AG08470 (cell line): ENCODE measurements around a stretch of chr17.

DNA sequence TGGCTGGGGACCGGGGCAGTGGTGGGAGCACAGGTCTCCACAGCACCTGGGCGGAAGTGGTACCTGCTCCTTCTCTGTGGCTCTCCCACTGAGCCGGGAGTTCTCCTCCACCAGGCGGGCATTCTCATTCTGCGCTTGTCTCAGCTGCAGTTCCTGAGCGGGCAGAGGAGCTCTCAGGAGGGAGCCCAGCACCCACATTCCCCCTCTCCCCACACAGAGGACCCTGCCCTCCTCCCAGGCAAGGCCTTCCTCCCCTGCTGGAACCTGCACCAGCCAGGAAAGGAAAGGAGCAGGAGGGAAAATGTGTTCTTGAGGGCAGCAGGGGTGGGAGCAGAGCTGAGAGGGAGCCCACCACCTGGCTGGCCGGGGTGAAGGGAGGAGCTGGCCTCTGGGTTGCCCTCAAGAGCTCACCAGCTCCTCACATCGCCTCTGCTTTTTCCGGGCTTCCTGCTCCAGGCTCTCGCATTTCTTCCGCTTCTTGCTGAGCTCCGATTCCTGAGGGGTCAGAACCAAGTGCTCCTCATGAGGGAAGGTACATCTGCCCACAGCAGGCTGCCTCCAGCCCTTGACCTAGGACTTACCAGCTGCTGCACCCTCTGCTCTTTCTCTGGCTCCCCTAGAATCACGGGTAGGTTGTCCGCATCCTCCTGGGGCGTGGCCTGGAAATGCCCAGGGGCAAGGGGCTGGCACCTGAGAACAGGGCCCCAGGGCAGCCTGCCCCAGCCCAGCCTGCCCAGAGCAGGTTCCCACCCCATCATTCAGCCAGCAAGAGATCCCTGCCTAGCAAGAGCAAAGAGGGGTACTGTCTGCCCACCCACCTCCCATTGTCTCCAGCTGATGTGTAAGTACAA is 5.5 kb downstream of the TSPOAP1 start:
- RRBS = 88% methylated on average over 5 of the region's 15 CpGs

- RRBS = no CpG with 5 or more reads among the region's 3 CpGs
Observed at GRCh38 chr17:58330061-58330543, 1.5 kb upstream of the TSPOAP1 start.

- RRBS = no CpG with 5 or more reads among the region's 15 CpGs
Observed at GRCh38 chr17:58333025-58333749, 4.6 kb upstream of the TSPOAP1 start.

DNA sequence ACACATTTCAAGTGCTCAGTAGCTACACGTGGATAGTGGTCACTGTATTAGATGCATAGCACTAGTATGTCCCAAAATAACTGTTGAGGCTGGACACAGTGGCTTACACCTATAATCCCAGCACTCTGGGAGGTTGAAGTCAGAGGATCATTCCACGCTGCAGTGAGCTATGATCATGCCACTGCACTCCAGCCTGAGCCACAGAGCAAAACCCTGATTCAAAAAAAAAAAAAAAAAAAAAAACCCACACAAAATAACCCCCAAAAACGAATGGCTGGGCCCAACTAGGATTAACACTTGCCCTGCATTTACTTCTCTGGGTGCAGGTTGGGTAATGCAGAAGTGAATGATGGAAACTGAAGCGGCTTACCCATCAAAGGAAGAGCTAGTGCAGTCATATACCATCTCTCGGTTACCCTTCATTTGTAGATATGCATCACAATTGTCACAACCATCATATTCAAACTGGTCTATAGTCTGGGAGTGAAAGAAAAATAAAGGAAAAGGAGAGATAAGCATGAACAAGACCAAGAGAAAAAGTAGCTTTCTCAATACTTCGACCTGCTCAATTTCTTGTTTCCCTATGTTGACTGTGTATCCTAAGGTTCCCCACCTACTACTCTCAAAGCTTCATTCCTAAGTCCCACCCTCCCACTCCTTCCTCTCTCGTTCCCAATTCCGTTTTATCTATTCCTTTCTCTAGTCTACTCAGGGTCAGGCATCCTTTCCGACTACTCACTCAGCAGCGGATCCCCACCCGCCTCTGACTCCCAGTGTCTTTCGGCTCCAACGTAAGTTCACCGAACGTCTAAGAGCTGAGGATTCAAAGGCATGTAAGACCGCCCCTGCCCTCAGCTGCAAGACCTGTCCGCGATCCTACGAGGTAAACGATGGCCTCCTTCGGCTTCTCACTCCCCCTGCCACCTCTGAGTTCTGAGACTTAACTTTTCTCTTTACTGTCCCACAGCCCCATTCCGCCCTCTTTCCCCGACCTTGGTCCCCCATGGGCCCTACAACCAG is 659 bp downstream of the SUPT4H1 start:
- RRBS = no CpG with 5 or more reads among the region's 23 CpGs

GRCh38 chr17:58387673-58387935 is 29.7 kb downstream of the RNF43 start:
- RRBS = no CpG with 5 or more reads among the region's 1 CpG

- RRBS = 15% methylated on average over 5 of the region's 14 CpGs
Observed at GRCh38 chr17:58513156-58513918, 1.1 kb downstream of the MTMR4 start.

DNA sequence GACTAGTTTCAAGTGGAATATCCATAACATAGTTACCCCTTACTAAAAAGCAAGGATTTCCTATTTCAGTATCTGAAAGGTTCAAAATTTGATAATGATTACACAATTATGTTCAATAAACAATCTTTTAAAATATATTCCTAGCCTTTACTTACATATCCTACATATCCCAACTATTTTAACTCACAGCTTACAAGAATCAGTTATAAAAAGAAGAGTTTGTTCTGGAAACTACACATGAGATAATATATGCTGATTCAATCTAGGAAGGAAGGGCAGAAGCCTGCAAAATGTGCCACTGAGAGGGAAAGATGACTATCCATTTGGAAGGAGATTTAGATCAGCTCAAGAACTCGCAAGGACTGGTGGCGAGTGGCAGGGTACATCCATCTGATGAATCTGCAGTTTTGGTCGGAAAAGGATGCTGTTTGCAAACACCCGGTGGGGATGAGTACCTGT is 909 bp downstream of the TRIM37 start:
- RRBS = 3% methylated on average over 1 of the region's 4 CpGs

- RRBS = 2% methylated on average over 13 of the region's 29 CpGs
Observed at GRCh38 chr17:59106201-59106569, 495 bp downstream of the TRIM37 start.

GRCh38 chr17:59357951-59358422 is 26.5 kb downstream of the YPEL2 start:
- RRBS = no CpG with 5 or more reads among the region's 1 CpG

- RRBS = no CpG with 5 or more reads among the region's 6 CpGs
Observed at GRCh38 chr17:59365740-59366472, 34.5 kb downstream of the YPEL2 start.

- RRBS = no CpG with 5 or more reads among the region's 6 CpGs
Observed at GRCh38 chr17:59406717-59407285, 75.3 kb downstream of the YPEL2 start.

GRCh38 chr17:59423824-59424393 is 92.5 kb downstream of the YPEL2 start:
- RRBS = no CpG with 5 or more reads among the region's 14 CpGs

DNA sequence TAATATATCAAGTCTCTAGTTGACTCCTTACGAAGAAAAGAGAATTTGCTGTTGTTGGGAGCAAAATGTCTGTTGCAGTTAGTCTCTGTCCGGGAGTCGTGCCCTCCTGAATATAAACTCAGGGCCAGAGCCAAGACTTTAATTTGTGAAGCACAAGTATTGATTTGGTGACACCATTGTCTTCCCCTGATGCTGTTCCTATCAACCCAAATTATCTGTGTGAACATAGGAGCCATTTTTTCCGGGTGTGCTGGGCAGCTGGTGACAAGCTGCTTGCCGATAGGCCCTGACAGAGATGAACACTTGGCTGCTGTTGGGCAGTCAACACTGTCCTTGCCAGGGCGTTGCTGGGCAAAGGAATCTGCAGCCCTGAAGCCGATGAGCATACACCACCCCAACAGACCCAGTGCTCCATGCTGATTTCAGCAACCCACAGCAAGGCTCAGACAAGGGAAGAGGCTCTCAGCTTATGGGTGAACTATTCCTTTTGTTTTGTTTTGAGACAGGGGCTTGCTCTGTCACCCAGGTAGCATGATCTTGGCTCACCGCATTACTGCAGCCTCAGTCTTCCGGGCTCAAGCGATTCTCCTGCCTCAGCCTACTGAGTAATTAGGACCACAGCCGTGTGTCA is 105.4 kb downstream of the YPEL2 start:
- RRBS = 82% methylated on average over 1 of the region's 11 CpGs

GRCh38 chr17:59627447-59628347 is 8.0 kb downstream of the CLTC start:
- RRBS = no CpG with 5 or more reads among the region's 5 CpGs

- RRBS = no CpG with 5 or more reads among the region's 1 CpG
Observed at GRCh38 chr17:59655822-59656411, 36.2 kb downstream of the CLTC start.

GRCh38 chr17:59744254-59744719 is 36.8 kb downstream of the VMP1 start:
- RRBS = no CpG with 5 or more reads among the region's 5 CpGs

GRCh38 chr17:59843913-59844213 is 48.9 kb downstream of the TUBD1 start:
- RRBS = no CpG with 5 or more reads among the region's 3 CpGs

DNA sequence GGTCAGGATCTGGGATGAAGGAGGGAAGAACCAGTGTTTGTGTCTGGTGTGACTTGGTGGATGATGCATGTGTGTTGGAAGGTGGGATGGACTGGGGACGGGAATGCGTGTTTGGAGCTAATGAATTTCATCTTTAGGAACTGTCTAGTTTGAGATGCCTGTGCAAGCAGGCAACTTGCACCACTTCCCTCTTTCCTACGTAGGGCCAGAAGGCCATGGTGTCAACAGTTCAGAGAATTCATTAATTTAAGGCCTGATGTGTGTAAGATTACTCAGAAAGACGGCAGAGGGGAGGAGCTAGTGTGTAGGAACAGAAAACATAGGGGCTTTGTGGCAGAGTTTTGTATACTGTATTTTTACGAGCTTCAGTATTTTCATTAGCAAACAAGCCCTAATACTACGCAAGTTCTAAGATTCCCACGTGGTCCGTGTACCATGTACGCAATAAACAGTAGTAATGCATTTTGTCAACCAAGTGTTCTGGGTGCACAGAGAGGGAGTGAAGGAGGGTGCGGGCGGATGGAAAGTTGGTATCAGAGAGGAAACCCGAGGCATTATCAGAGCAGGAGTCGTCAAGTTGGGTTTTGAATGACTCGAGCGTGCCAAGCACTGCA is 705 bp downstream of the HEATR6 start:
- RRBS = no CpG with 5 or more reads among the region's 15 CpGs

DNA sequence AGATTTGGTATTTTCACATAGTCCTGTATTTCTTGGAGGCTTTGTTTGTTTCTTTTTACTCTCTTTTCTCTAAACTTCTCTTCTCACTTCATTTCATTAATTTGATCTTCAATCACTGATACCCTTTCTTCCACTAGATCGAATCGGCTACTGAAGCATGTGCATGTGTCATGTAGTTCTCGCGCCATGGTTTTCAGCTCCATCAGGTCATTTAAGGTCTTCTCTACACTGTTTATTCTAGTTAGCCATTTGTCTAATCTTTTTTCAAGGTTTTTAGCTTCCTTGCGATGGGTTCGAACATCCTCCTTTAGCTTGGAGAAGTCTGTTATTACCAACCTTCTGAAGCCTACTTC is 38.7 kb downstream of the APPBP2 start:
- RRBS = no CpG with 5 or more reads among the region's 6 CpGs

DNA sequence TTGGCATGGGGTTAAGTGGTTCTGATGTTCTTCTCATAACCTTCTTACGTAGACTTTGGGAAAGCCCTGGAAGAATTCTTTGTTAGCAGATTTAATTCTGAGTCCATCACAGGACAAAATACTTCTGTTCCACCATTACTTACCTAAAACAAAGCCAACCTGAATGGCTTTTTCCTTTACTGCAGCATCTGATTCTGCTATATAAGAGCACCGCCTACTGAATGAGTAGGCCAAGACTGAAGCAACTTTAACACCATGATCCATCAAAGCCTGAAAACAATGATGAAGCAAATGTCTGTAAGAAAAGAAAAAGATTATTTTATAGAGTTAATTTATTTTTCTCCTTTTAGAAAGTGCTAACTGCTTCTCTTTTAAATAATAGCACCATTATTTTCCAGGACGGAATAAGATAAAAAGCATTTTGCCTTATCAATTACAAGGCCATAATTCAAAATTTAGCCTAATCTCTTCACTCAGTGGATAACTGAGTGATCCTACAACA is 31.7 kb downstream of the APPBP2 start:
- RRBS = no CpG with 5 or more reads among the region's 3 CpGs